Heart right ventricle (tissue), 2 donors: ENCODE measurements around a stretch of chr12.

GRCh38 chr12:85278366-85278697, 1.7 kb upstream of the ALX1 start:
- PRO-cap, 2 experiments, result no peak in any of the 2 experiments

DNA sequence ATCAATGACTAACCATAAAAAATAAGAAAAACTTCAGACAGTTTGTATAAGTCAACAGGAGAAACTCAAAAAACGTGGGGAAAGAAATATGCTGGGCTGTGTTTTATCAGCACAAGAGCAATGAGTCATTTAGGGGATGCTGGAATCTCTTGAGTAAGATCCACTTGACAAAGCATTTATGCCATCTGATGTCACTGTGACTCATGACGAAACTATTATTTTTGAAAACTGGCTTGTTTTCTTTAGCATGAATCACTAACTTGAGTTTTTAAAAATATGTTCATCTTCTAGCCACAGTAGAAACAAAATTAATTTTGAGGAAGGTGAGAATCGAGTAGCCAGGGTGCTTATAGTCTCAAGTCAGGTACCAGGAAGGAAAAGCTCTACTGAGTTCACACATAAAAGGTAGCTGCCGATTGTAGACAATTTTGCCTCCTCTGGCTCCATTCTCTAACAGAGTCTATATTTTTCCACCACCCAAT, 456.2 kb upstream of the MGAT4C start:
- PRO-cap, 2 experiments, result no peak in any of the 2 experiments

GRCh38 chr12:87815787-87816353, 213.3 kb downstream of the C12orf50 start:
- PRO-cap, 2 experiments, result no peak in any of the 2 experiments

DNA sequence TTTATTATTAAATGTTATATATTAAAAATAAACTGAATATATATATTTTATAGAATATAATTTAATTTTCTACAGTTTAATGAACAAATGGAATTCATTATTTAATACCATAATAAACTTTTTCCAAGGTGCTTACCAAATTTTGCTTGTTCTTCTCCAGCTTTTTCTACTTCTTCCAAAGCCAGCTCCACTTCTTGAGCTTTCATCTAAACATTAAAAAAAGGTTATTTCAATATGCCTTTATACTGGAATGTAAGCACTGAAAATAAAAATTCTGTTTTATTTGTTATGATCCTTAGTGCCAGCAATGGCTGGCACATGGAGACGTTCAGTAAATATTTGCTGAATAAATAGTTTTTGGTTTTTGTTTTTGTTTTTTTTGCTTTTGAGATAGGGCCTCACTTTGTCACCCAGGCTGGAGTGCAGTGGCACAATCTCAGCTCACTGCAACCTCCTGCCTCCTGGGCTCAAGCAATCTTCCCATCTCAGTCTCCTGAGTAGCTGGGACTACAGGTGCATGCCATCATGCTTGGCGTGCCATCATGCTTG, 2.5 kb downstream of the CEP290 start:
- PRO-cap, 2 experiments, result no peak in any of the 2 experiments

DNA sequence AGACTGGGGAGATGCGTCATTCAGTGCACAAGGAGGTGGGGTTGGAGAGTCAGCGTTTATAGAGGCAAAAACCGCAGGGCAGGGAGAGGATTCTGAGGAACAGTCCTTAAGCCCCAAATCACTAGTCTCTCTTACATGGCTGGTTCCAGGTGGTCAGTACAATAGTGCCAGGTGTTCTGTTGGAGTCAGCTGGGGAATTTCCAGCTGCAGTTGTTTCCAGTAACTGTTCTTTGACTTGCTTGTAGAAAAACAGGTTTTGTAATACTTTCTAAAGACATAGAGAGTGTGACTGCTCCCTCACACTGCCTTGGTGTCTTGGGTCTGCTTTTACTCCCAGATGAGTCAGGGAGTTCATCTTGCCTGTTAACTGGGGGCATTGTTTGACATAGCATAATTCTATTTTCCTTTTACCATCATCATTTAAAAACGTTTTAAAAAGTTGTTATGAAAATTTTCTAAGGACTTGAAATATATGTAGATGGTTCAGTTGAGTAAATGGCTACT, 192.2 kb downstream of the TMTC3 start:
- PRO-cap, 2 experiments, result peak in 1 of 2 experiments; most common plus-strand start position 85 of the sequence (in 1)

GRCh38 chr12:88499891-88500345, 80.4 kb downstream of the KITLG start:
- PRO-cap, 2 experiments, result no peak in any of the 2 experiments

DNA sequence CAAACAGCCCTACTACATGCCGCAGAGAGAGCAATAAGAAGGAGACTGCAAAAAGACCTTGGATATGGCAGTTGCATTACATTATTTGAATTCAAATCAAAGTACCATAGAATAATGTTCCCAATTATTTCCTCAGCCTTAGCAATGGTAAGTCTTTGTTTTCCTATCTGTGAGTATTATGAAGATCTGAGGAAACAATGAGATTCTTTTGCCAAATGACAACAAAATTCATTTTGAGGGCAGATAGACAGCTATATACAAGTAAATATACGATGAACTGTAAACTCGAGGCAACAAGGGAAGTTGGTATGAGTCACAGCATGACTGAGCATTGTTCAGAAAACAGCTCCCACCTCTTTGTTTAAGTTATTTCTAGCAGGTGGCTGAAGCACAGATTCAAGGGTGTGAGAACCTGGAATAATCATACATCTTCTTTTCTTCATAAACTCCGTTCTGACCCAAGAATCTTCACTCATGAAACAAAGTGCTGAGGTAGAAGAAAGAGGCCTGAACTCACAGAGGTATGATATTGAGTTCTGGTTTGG, 364.0 kb upstream of the KITLG start:
- PRO-cap, 2 experiments, result peak in 1 of 2 experiments; most common plus-strand start position 370 of the sequence (in 1)

- PRO-cap, 2 experiments, result no peak in any of the 2 experiments
Measured at GRCh38 chr12:89379517-89379855, 27.2 kb upstream of the DUSP6 start.

DNA sequence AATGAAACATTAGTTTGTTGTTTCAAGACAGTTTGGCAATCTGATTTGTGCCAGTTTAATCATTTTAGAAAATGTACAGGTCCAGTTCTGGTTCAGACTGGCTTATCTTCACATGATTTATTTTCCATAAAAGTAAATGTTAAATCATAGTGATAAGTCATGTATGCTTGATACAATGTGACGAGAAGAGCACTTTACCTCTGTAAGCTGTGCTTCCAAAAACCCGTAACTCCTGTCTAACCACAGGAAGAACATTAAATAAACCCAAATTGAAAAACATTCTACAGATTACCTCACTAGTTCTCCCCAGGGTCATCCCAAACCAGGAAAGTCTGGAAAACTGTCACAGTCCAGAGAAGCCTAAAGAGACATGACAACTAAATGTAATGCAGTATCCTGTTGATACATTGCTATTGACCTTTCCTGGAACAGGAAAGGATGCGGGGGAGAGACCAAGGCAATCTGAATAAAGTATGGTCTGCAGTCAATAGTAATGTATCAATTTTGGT, 32.5 kb upstream of the DUSP6 start:
- PRO-cap, 2 experiments, result no peak in any of the 2 experiments

DNA sequence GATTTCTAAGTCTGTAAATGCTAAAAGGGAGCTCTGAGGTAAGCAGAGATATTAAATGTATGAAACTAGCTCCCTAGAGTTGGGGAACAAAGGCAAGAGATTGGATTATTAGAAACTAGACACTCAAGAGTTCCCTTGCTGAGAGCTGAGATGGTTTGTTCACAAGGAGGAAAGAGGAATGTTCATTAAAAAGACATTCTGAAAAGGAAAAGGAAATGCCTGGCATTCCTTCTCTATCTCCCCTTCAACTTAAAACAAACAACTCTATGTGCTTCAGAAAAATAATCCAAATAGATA, 73.7 kb downstream of the GALNT4 start:
- PRO-cap, 2 experiments, result no peak in any of the 2 experiments

DNA sequence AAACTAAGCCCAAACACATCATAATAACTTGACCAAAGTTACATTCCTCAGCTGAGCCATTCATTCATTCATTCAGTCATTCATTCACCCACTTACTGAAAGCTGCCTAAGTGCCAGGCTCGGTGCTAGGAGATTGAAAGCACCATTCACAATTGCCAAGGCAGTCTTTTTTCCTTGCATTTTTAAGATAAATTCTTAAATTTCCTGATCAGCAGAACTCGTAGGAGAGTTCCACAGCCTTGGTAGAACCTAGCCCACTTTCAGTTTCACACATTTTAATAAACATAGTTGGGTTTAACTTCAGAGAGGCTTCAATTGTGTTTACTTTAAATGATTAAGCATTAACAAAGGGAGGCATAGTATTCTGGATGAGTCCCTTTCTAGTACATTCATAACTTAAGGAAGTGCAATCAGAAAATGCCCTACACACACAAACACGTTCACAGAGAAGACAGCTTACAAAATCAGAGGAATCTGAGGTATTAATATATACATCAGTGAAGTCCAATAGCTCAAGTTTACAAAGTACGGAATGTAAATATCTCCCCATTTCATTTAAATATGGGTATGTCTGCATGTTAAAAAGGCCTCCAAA, 2.9 kb downstream of the GALNT4 start:
- PRO-cap, 2 experiments, result no peak in any of the 2 experiments

GRCh38 chr12:89655371-89656223, 53.0 kb downstream of the ATP2B1 start:
- PRO-cap, 2 experiments, result no peak in any of the 2 experiments

- PRO-cap, 2 experiments, result peak in 1 of 2 experiments; most common plus-strand start chr12:89695316 (in 1)
Measured at GRCh38 chr12:89694876-89696243, 13.3 kb downstream of the ATP2B1 start.

- PRO-cap, 2 experiments, result no peak in any of the 2 experiments
Measured at GRCh38 chr12:89701798-89702075, 6.9 kb downstream of the ATP2B1 start.

DNA sequence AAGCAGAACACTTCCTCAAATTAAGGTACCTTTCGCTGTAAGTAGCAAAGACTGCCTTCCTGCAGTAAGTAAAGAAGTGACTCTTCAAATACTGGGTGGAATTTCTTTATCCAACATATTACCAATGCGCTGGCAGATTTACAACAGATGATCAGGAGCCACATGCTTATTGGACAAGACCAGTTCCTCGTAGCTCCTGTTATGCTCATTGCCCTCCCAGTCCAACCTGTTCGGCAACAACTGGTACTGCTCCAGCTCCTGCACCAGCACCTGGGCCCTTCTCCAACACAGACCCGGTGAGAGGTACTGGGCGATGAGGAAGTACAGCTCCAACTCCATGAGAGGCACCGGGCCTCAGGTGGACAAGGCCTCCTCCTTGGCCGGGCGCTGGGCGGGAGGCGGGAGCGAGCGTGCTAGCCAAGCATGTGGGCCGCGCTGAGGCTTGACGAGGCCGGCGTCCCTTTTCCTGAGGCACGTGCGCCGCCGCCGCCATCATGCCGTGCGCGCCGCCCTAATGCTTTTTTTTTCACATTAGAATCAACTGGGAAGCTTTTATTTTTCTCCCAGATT, 210.8 kb upstream of the ATP2B1 start:
- PRO-cap, 2 experiments, result no peak in any of the 2 experiments

DNA sequence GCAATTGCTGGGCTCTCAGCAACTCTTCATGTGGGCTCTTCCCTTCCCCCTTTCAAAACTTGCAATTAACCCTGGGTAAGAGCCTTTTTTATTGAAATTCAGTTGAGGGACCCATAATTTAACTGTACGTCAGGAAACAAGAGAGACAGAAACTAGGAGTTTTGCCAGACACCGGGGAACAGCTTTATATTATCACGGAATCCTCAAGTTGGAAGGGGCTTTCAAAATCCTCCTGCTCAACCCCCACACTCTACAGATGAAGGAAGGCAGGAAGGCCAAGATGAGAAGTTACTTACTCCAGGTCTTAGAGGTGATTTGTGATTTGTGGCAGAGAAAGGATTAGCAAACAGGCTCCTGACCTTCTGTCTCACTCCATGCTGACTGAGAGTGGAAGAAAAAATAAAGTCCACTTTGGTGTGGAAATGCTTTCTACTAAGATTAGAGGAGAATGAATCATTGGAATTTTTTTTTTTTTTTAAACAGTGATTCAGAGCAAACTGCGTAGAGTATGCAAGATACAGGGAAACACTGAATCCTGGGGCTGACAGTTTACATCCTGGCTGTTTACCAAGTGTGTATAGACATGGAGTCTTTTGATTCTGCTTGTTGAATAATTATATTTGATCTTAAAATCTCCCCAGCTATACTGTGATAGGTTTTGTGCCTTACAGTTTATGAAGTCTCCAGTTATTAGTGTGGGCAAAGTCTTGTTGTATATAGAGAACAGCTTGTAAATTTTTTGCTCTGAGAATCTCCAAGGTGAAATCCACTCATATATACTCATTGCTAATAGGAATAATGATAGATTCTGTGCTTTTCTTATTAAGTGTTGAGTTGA, 239.3 kb upstream of the ATP2B1 start:
- PRO-cap, 2 experiments, result peak in 1 of 2 experiments; most common minus-strand start position 376 of the sequence (in 1)

DNA sequence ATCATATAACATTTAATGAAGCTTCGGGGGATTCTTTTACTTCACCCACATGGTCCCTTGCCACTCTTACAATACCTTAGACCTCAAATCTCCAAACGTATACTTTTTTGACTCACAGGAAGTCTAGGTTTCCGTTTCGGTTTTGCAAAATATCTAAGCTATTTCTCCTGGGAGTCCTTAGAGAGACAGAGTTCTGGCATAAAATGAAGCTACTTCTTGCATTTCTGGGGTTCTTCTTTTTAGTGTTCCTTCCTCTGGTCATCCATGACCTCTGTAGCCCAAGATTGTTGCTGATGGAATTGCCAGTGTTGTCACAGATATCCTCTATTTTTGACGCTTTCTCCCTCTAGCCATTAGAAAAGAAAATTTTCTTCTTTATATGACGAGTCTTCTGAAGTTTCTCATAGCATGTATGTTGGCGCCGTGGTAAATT, 590.6 kb upstream of the ATP2B1 start:
- PRO-cap, 2 experiments, result no peak in any of the 2 experiments

GRCh38 chr12:90849418-90849694, 105.6 kb downstream of the CCER1 start:
- PRO-cap, 2 experiments, result no peak in any of the 2 experiments

DNA sequence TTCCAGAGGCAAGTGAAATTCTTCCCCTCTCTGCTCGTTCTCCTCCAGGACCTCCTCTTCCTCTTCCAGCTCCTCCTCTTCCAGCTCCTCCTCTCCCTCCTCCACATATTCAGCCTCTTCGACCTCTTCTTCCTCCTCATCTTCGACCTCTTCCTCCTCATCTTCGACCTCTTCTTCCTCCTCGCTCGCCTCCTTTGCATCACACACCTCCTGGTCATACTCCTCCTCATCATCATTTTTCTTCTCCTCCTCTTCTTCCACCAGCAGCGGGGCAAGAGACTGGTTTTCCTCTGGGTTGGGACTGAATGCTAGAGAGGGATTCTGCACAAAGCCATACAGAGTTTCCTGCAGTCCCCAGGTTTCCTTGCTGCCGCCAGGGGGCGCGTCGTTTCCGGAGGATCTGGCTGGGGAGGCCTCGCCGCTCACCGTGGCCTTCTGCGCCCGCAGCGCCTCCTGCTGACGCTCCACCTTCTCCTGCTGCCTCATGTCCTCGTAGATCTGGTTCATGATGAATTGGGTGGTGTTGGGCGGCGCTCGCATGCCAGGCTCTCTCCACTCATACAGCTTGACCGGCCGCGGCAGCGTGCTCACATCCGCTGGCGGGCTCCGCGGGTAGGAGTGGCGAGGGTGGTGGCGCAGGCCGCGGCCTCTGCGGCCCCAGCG, 1.2 kb downstream of the CCER1 start:
- PRO-cap, 2 experiments, result no peak in any of the 2 experiments

GRCh38 chr12:91215734-91216652, 33.4 kb upstream of the DCN start:
- PRO-cap, 2 experiments, result peak in 1 of 2 experiments; most common minus-strand start chr12:91216015 (in 1)